AG09319 (cell line): ENCODE measurements around the genes ERO1B, LGALS8 and KMO.

- RRBS, result 1% methylated on average over 17 of the region's 70 CpGs
Observed at GRCh38 chr1:236281835-236282911, at the start of gene ERO1B. ERO1B (minus strand) TSS chr1:236281958.

DNA sequence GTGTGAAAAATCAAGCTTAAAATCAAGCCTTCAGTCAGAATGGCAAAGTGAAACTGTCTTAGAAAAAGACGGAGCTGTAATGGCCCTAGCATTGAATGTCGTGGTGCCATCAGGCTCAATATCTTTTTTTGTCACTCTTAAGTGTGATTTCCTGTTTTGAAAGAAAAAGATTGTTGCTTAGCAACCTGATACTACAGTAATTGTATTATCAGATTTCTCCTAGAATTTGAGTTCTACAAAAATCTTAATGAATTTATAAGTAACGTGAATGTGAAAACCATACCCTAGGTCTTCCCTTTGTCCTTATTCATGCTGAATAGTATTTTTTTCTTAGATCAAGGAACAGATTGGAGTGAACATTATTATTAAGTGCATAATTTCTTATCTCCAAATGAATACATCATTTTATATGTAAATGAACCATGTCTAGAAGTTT is 22.2 kb downstream of the EDARADD start:
- RRBS, result no CpG with 5 or more reads among the region's 3 CpGs

GRCh38 chr1:236522845-236524159 is at the start of gene LGALS8:
LGALS8 (plus strand) TSS chr1:236523982.
- RRBS, result under 1% methylated on average over 13 of the region's 62 CpGs

DNA sequence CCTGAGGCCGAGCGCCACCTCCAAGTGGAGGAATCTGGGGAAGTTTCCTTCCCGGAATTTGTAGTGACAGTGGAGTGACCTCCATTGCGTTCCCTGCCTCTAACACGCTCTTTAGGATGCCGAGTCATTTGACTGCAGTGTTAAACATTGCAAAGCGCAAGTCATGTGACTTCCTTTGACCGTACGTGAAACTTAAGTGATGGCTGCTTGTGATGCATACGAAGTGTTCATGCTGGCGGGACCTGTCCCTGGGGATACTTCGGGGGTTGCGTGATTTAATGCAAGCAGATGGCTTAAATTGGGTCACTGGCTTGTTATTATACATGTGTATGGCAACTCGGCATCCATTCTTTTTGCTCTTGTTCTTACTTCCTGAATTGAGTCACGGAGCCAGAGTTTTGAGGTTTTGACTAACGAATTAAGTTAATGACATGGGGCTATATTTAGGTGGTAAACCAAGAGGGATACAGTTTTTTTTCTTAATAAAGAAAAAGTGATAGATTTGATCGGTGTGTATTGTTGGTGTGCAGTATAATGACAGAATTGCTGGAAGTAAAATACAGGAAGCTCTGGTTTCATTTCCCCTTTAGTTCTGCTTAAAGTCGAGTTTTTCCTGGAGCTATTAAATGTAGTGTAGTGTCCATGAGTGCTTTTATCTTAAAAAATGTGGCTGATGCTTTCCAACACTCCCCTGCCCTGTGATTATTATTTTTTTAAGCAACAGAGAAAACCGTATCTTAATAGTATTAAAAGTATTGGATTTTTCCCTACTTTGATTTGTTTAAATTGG is 827 bp downstream of the LGALS8 start:
- RRBS, result no CpG with 5 or more reads among the region's 19 CpGs

DNA sequence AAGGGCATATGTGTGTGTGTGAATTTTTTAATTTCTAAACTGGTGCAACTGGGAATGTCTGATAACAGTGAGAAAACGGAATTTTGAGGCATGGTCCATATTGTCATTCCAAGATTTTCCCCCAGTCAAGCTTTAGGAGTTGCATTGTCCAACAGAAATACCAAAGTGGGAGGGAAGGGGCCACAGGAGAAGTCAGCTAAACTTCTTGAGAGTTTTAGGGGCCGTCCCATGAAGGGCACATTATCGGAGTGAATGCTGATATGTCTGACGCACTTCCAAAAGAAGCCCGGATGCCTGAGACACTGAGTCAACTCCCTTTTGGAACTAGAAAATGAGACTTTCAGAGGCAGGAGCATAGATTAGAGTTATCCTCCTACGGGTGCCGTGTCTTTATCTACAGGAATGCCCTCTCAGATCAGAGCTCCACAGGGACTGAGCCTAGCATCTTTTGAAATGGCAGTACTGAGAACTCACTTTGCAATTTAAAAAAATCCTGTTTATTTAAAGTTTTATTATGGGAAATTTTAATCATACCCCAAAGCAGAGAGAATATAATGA is 13.0 kb downstream of the ACTN2 start:
- RRBS, result no CpG with 5 or more reads among the region's 7 CpGs

- RRBS, result no CpG with 5 or more reads among the region's 6 CpGs
Observed at GRCh38 chr1:236709367-236709703, 23.0 kb downstream of the ACTN2 start.

GRCh38 chr1:236796200-236796428 is 1.0 kb downstream of the MTR start:
- RRBS, result no CpG with 5 or more reads among the region's 7 CpGs

- RRBS, result no CpG with 5 or more reads among the region's 3 CpGs
Observed at GRCh38 chr1:236838180-236838762, 43.2 kb downstream of the MTR start.

GRCh38 chr1:236897371-236898105 is 102.4 kb downstream of the MTR start:
- RRBS, result no CpG with 5 or more reads among the region's 5 CpGs

GRCh38 chr1:237045131-237045602 is 3.2 kb downstream of the RYR2 start:
- RRBS, result no CpG with 5 or more reads among the region's 1 CpG

DNA sequence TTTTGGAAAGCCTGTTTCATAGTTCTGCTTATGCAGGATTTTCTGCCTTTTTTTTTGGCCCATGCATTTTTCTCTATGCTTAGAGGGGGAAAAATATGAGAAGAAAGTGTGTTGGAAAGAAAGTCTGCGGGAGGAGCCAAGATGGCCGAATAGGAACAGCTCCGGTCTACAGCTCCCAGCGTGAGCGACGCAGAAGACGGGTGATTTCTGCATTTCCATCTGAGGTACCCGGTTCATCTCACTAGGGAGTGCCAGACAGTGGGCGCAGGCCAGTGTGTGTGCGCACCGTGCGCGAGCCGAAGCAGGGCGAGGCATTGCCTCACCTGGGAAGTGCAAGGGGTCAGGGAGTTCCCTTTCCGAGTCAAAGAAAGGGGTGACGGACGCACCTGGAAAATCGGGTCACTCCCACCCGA is 33.2 kb downstream of the RYR2 start:
- RRBS, result no CpG with 5 or more reads among the region's 20 CpGs

DNA sequence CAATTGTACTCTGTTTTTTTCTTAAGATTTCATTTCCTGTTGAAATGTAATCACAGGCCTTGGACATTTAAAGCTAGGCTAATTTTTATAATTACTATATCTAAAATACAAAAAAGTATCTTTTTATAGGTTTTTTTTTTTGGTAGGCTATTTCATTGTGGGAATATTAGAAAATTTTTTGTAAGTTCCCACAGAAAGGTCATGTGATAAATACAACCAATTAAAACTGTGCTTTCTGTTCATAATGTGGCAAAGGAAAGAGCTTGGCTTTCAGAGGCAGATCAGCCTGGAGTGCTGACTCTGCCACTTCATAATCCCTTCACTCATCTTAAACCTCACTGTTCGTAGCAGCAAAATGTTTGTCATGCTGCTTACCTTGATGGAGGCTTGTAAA is 176.9 kb downstream of the ZP4 start:
- RRBS, result no CpG with 5 or more reads among the region's 1 CpG

GRCh38 chr1:237868718-237869204 is 22.0 kb downstream of the ZP4 start:
- RRBS, result no CpG with 5 or more reads among the region's 3 CpGs

- RRBS, result no CpG with 5 or more reads among the region's 3 CpGs
Observed at GRCh38 chr1:239389756-239390124, 3.4 kb downstream of the CHRM3 start.

GRCh38 chr1:239814002-239814969 is 277.4 kb upstream of the FMN2 start:
- RRBS, result no CpG with 5 or more reads among the region's 15 CpGs

DNA sequence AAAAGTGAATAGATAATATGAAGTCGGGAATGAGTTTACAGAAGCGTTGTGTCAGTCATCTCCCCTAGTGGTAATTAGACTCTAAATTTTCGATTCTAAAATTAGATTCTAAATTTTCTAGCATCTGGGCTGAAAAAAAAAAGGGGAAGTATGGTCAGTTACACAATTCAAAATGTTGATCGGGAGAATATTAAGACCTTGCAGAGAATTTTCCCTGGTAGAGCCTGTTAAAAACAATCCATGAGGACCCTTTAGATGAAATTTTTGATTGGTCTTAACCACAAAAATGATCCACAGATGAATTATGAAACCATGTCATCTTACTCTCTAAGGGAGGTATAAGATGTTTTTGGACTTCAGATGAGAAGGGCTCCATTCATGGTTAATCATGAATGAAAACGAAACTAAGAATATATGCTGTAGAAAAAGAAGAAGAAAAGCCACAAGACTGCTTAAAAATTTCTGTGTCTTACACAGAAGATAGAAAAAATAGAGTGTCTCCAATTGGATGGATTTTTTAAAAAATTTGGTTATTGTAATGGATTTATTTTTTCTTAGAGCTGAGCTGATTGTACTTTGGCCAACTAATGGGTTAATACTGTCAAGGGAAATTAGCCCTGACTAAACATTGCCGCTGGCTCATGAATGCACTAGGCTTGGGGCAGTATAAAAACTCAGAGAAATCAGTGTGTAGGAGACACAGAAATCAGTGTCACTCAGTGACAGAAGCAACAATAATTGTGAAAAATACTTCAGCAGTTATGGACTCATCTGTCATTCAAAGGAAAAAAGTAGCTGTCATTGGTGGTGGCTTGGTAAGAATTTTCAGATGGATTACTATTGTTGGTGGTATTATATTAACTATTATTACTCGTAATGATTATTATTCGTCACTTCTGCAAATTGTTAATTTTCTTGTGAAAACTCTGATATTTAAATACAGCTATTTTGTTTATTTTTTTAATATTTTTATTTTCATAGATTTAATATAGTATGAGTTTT is at the start of gene KMO:
TSS of gene KMO (plus strand) at position 695 of the 1,002 bp plus-strand sequence.
- RRBS, result no CpG with 5 or more reads among the region's 8 CpGs

- RRBS, result no CpG with 5 or more reads among the region's 5 CpGs
Observed at GRCh38 chr1:241972585-241973198, 15.1 kb downstream of the BECN2 start.

GRCh38 chr1:243101544-243102077 is 153.5 kb downstream of the CEP170 start:
- RRBS, result no CpG with 5 or more reads among the region's 42 CpGs

DNA sequence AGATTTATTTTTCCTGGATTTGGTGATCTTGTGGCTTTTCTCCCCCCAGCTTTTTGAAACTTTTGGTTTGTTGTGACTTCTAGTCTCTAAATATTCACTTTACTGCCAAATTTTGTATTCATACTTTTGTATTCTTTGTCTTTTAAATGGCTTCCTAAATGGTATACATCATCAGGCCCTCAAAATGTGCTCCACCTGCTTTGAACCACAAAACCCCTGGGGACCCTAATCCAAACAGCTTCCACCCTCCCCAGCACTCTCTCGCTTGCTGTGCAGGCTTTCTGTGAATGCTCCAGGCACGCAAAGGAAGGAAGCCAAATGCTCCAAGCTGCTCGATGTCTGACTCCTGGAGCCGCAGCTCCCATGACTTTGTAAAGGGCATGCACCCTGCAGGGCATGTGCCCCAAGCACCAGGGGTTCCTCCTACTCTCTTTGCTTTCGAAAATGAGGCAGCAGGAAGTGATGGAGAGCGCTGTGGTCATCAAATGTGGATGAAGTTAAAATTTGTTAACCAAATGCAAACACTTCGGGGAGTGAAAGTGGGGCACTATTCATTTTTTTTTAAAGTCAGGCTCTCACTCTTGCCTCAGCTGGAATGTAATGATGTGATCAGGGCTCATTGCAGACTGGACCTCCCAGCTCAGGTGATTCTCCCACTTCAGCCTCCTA is 141.0 kb downstream of the CEP170 start:
- RRBS, result no CpG with 5 or more reads among the region's 7 CpGs

DNA sequence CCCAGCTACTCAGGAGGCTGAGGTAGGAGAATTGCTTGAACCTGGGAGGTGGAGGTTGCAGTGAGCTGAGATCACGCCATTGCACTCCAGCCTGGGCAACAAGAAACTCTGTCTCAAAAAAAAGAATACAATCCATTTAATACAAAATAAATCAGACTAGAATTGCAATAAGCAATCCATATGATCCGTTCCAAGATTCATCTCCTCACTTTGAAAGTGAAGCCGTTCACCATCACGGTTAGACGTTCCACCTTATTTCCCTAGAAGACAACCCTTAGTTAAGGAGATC is 14.9 kb downstream of the CEP170 start:
- RRBS, result no CpG with 5 or more reads among the region's 5 CpGs